AG09319 (cell line): Measurements from ENCODE around the gene ACTR5.

DNA sequence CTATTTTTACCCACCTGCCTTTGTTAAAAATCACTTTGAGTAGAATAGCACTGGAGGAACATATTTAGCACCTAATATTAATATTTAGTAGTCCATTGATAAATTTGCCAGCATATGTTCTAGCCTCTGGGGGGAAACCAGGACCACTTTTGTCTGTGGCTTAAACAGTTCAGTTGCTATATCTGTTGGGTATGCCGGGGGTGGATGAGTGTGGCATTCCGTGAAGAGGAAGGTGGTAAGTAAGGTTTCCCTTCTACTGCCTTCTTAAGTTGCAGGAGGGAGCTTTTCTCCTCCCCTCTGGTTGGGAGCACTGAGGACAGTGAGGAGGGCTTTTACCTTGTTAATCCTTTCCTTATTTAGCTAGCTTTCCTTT, 3.7 kb upstream of the ADIG start:
- RRBS = no CpG with 5 or more reads among the region's 2 CpGs

DNA sequence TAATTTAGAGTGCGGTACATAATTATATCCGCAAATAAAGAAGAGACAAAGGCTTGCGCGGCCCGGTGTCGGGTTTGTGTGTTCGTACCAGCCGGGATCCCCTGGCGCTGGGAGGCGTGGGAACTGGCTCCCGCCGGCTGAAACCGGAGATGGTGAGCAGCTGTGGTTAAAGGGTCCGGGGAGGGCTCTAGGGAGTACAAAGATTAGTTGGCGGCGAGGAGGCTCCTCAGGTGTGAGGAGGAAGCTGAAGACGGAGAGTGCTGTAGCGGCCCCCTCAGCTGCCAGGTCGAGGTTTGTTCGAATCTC, 5.0 kb downstream of the SLC32A1 start:
- RRBS = 6% methylated on average over 5 of the region's 20 CpGs

DNA sequence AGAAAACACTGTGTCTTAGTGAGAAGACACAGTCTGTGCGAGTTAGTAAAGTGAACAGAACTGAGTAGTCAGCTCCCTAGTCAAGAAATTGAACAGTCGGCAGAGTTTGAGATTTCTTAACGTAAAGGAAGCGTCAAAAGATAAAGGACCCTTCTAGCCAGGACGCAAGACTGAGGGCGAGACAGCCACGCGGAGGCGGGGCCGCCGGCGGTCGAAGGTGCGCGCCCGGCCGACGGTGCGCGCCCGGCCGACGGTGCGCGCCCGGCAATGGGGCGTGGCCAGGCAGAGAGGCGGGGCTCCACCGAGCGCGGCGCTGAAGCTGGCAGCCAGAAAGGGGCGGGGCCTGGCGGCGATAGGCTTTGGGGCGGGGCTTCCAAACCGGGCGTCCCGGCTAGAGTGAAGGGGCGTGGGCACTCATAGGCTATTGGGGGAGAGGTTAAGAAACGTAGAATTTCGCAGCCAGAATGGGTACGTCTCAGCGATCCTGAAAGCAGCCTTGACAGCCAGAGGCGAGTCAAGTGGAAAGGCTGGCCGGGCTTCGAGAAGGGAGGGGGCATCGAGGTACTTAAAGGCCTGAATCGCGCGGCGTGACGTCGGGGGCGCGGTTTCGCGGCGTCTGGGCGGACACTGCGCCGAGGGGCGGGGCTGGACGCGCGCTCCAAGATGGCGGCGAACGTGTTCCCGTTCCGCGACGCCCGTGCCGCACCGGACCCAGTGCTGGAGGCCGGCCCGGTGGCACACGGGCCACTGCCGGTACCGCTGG, at the start of gene ACTR5:
ACTR5 (plus strand) TSS at position 645 of the 763 bp plus-strand sequence.
- RRBS = under 1% methylated on average over 2 of the region's 81 CpGs

DNA sequence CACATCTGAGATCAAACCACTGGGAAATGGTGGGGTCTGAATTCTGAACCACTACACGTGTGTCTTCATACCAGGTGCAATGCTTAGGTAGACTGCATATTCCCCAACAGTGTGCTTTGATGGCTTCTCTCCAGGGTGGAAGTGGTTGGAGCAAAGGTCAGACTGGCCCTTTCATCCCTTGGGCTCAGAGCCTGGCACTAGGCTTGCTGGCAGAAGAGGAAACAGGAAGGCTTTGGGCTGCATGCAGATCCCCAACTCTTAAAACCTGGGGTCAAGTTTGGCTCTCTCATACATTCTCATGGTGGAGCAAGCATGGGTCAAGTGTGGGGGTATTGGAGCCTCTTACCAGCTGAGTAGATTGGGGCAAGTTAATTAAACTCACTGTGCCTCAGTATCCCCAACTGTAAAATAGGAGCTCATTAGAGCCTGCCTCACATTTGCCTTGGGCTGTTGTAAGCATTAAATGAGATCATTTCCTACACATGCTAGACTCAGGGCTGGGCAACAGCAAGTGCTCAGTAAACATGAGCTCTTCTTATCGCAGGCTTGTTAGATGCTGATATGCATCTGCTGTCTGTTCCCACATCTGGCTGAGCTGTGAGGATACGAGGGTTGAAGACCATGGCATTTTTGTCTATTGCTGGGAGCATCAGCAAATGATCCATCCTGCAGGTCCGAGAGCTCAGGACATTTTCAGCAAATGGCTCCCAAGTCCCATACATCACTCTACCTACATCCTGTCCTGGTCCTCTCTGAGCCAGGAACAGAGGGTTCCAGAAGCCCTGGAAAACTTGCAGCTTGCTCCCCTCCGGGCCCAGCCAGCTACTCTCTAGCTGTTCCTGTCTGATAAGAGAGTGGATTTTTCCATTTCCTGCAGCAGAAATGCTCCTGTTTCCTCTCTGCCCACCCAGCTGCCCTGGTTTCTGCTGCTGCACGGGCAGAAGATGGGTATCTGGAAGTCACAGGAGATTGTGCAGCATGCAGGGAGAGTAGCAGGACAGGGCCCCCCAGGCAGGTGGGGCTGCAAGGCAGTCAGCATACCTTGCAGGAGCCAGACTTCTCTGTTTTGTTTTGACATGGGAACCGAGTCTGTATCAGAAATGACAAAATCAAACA, 51.4 kb upstream of the FAM83D start:
- RRBS = no CpG with 5 or more reads among the region's 7 CpGs

- RRBS = no CpG with 5 or more reads among the region's 2 CpGs
These were observed 23.6 kb downstream of the DHX35 start for GRCh38 chr20:38985486-38986371.

GRCh38 chr20:39299996-39300278, 337.8 kb downstream of the DHX35 start:
- RRBS = no CpG with 5 or more reads among the region's 3 CpGs

GRCh38 chr20:39890547-39891109, 798.4 kb downstream of the MAFB start:
- RRBS = no CpG with 5 or more reads among the region's 2 CpGs

- RRBS = no CpG with 5 or more reads among the region's 4 CpGs
These were observed 30.5 kb downstream of the MAFB start for GRCh38 chr20:40658382-40659094.

GRCh38 chr20:40781387-40781829, 92.4 kb upstream of the MAFB start:
- RRBS = no CpG with 5 or more reads among the region's 8 CpGs

DNA sequence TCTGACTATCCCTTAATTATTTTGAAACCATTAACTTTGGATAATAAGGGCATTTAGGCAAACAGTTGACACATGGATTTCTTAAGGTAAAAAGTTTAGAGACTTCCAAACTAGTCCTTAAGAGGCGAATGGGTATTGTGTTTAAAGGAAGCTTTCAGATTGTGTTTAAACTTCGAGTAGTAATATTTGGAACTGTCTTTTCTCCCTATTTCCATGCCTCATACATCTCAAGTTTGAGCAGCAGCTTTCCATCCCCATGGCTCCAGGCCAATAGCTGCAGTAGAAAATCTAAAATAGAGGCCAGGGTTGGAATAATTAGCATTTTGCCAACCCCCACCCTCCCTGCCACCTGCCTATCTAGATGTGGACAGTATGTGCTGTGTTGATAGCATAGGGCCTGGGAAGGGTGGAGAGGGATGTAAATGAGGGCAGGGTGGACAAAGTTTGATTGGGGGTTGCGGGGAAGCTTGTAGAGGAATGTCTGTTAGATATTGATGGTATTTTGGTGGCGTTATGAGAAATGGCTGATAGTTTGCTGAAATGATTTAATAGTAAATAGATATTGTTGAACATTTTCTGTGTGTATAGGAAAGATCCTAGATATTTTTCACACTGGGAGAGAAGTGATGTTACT, 5.6 kb downstream of the TOP1 start:
- RRBS = no CpG with 5 or more reads among the region's 4 CpGs

DNA sequence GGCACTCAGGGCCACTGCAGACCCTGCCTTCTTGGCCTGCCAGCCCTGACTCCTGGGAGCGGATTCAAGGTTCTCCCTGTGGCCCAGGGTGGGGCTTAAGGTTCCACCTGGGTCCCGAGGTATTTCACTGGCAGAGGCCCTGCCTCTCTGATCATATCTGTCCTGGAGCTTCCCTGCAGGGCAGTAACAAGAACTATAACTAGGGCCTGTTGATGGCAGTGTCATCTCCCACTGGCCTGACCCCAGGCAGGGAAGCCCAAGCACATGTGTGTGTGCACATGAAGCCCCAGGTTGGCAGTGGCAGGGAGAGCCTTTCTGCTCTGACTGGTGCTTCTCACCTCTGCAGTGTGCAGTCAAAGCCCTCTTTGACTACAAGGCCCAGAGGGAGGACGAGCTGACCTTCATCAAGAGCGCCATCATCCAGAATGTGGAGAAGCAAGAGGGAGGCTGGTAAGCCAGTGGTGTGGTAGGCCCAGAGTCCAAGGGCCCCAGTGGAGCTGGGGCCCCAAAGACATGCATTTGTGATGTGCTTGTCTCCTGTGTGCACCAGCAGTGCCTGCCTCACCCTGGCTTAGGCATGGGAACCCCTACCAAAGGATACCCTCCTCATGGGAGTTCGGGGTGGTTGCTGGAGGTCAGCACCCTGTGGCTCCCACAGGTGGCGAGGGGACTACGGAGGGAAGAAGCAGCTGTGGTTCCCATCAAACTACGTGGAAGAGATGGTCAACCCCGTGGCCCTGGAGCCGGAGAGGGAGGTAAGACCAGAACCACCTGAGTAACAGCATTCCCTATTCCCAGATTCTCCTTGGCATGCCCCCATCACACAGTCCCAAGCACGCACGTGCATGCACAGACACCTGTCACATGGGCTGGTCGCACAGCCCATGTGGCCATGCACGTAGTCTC, 31.3 kb downstream of the PLCG1 start:
- RRBS = no CpG with 5 or more reads among the region's 14 CpGs

DNA sequence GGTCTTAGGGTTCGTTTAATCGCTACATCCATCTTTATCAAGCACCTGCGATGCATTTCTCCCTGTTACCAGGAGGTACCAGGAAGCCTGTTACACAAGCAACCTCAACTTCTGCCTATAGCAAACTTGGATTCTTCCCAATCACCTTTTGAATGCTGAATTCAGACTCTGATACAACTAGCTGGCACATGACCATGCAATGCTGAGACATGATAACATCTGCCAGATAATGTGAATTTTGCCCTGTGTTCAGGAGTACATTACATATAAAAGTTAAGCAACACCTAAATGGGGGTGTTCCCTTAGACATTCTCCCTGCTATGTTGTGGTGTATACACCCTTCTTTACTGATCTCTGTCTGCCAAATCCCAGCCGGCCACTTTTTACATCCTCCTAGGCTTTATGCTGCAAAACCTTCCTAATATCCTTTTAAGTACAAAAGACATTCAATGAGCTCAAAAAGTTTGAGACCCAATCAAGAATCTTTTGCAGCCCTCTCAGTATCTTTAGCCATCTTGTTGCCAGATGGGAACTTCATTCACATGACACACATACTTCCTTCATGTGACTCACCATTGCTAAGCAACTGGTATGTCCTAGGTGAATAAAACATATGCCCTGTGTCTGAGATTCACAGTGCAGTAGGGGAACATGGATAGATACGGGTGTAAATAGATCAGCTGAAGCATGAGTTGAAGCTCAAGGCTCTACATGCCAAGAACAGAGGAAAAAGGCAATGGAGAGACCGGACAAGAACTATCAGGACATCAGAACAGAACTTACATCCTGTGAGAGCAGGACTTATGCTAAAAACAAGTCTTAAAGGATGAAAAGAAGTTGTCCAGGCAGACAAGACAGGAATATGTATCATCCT, 84.3 kb downstream of the ZHX3 start:
- RRBS = no CpG with 5 or more reads among the region's 6 CpGs

DNA sequence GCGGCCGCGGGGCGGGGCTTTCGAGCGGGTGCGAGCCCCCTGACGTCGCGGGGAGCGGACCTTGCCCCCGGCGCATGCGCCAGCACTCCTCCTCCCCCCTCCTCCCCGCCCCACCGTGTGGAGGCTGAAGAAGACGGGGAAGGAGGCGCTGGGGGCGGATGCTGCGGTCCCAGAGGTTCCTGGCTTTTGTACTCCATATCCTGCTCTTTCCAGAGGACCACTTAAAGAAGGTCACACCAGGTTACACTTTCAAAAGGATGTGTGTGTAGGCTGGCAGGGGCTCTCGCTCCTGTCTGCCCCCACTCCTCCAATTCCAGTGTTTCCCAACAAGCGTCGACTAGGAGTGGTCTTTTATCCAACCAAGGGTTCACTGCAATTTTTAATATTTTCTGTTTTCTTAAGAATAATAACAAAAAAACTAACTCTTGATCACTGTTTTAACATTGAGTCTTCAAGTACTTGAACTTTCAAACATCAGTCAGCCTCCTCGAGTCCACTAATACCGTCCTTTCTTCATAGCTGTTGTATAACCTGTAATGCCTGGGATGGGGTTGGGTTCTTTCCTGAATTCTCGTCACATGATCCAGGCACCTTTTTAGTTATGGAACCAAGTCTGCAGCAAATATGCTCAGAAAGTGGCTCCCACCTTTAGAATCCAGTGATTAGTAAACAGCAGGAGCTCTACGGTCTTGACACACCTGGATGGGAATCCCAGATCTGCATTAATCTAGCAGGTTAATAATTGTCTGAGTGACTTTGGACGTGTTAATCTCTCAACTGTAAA, 475 bp upstream of the ZHX3 start:
- RRBS = no CpG with 5 or more reads among the region's 28 CpGs

GRCh38 chr20:41321620-41321959, 4.1 kb upstream of the ZHX3 start:
- RRBS = no CpG with 5 or more reads among the region's 2 CpGs

GRCh38 chr20:41392825-41393286, 26.2 kb upstream of the EMILIN3 start:
- RRBS = no CpG with 5 or more reads among the region's 5 CpGs

DNA sequence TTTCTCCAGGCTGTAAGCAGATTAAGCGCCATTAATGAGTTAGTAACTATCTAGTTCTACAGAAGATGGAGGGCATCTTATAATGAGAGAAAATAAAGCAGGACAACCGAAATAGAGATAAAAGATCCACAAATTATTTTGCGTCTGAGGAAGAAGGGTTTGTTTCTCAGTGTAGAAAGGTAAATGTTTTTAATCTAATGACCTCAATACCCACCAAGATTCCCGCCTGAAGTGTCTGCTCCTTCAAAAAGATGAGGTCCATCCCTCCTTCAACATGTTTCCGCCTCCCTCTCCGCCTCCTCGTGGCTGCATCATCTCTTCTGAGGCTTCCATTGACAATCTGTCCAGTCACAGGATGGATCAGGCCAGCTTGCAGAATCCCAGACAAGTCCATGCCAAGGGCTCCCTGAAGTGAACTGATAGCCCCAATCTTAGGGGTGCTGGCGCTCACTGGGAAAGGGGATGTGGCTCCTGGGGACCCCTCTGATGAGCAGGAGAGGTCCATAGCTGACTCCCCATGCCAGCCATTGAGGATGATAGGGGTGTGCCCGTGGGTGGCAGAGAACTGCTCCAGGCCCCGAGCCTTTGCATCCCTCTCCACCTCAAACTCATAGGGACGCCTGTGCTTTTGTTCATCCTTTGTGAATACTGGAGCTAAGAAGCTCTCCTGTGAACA, 48.5 kb upstream of the EMILIN3 start:
- RRBS = no CpG with 5 or more reads among the region's 11 CpGs

GRCh38 chr20:41420698-41421555, 54.3 kb upstream of the EMILIN3 start:
- RRBS = no CpG with 5 or more reads among the region's 6 CpGs

DNA sequence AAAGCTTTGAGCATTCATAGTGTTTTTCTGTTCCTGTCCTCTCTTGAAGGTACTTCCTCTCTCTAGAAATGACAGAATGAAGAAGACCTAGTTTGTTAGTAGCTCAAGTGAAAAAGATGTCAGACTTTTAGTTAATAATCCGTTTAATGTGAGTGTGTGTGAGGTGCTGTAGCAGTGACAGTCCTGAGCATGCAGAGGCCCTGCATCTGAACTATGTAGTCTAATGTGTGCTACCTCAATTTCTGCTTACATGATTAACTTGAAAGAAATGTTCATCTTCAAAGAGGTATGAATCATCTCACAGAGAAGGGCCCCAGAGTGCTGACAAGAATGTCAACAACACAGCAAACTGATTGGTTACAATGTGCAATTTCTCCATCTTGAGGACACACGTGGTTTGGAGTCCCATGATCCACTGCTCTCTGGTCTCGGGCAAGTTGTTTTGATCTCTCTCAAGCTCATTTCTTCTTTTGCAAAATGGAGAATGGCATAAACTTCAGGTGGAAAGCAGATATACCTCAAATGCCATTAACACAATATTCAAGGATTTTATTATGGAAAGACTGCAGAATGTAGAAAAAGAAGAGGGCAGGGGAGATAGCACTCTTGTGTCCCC, 61.7 kb upstream of the EMILIN3 start:
- RRBS = no CpG with 5 or more reads among the region's 3 CpGs

DNA sequence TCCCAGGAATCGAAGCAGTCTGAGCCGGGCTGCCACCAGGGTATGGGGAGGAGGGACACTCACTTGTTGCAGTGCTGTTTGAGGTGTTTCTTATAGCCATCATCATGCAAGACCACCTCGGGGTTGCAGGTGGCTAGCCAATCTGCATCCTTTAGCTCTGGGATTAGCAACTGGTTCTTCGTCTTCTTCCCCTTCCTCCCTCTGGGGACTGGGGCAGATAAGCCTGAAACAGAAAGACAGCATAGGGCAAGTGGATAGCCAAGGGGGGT, 84.2 kb upstream of the EMILIN3 start:
- RRBS = no CpG with 5 or more reads among the region's 4 CpGs

DNA sequence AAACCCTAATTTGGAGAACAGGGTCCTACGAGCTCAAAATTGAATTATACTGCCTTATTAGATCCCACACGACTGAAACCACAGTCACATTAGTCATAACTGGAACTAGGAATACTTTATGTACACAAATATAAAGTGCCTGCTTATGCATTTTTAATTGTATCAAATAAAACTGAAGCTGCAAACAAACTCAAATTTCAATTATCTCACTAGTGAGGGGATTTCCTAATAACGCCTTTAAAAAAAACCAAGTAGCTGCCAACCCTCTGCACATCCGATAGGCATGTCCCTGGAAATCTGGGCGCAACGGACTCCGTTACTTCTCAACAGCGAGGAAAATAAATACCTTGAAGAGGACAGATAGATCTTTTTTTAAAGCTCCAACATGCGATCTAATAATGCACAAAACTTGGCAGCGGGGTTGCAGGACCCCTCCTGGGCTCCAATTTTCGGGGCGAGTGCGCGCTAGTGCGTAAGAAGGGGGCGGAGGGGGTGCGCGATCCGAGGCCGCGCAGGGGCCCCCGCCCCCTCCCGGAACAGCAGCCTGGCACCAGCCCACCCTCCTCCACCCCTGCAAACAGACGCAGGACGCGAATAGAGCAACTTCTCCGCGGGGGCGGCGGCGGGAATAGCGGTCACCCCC, 799 bp downstream of the CHD6 start:
- RRBS = no CpG with 5 or more reads among the region's 32 CpGs